Parietal lobe (tissue), 2 donors: Measurements from ENCODE around the genes DOHH and ZFR2.

- RAMPAGE, long total RNA = no peak
Measured at GRCh38 chr19:3384777-3385637, 18.6 kb downstream of the NFIC start.

GRCh38 chr19:3402266-3402733 is 35.9 kb downstream of the NFIC start:
- RAMPAGE, long total RNA = no peak

DNA sequence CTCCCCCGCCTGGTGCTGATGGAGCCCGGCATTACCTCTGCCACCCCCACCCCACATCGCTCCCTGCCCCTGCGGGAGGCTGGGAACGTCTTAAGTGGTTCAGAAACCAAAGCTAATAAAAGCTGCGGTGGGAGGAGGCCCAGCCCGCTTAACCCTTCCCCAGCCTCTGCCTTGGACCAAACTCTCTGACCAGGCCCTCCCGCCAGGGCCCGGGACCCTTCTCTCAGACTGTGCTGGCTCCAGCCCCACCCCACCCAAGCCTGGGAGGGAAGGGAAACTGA is 22.1 kb downstream of the SMIM24 start:
- RAMPAGE, long total RNA = no peak

DNA sequence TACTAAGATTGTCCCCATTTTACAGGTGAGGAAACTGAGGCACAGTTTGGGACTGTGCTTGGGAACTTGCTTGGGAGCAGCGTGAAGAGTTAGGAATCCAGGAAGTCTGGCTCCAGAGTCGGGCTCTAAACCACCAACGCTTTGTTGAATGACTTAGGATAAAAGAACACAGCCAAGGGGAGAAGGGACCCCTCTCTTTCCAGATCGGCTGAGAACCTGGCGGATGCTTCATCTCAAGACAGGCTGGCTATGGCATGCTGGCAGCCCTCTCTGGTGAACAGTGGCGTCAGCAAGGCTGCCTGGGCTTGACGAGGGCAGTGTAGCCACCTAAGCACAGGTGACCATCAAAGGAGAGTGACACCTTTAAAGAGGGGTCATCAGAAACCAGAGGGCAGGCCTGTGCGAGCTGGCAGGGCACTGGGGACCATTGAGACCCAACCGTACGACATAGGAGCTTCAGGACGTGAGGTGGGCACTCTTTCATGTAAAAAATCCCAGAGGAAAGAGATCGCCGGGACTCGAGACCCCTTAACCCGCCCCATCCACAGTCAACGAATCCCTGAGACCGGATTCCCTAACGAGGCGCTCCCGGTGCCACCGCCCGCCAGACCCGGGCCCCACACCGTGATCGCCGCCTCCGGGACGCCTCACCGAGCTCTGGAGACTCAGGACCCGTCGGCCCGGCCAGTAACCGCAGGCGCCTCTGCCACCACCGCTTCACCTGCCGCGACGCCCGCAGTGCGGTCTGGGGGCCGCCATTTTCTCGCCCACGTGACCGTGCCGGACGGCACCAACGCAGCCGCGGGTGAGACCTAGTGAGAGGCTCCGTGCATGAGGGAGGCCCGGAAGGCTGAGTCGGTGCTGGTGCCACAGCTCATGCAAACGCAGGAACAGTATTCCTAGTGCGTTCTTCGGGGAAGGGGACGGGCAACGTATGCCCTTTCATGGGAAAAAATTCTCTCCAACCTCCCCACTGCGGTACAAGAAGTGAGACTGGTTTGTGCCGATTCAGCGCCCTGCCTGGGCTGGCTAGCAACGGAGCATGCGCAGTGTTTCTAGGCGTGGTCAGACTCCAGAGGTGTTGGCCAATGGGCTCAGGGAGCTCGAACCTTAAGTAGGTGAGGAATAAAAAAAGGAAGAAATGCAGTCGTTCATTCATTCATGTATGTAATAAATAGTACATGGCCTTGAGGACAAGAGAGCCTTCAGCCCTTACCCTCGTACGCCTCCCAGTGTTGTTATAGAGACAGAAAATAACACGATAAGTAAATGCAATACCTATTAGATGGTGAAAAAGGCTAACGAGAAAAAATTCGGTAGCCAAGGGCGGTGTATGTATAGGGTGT is at the start of gene DOHH:
DOHH (minus strand) TSS at position 765 of the 1,346 bp plus-strand sequence.
- RAMPAGE, long total RNA = no peak

GRCh38 chr19:3507867-3508487 is 1.9 kb downstream of the FZR1 start:
- RAMPAGE, long total RNA = no peak

- RAMPAGE, long total RNA = no peak
Measured at GRCh38 chr19:3512247-3512891, 6.3 kb downstream of the FZR1 start.

GRCh38 chr19:3527884-3528855 is 10.8 kb upstream of the TEKTIP1 start:
- RAMPAGE, long total RNA = no peak

DNA sequence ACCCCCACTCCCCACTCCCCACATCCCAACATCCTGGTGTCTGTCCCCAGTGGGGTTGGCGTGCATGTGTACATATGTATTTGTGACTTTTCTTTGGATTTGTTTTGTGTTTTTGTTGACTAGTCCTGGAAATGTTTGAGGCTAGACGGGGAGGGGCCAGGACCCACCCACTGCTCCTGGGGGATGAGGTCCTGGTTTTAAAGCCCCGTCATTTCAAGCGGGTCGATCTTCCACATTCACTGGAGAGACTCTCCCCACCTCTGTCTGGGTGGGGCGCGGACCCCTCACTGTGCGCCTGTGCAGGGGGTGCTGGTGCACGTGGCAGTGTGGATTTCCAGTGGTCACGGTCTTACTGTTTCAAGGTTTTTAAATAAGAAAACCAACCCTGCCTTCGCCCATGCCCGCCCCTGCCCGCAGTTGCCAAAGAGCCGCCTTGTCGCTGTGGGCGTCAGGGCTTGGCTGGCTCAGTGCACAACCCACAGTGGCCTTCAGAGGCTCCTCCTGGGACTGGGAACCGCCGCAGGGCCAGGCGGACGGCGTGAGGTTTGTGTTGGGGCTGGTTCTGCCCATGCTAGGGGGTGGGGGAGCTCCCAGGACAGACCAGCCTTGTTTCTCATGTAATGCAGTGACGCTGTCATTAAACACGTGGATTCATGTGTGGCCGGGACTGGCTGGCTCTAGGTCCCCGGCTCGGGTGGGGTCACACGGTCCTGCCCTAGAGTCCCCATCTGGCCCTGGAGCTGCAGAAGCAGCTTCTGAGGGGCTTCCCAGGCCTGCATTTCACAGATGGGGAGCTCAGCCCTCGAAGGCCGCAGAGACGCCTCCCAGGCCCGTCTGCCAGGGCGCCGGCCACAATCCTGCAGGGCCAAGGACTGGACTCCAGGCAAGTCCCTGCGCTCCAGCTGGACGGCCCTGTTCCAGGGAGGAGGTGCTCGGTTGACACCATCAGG is 2.6 kb upstream of the TEKTIP1 start:
- RAMPAGE, long total RNA = no peak

- RAMPAGE, long total RNA = no peak
Measured at GRCh38 chr19:3556711-3557388, 536 bp downstream of the MFSD12 start.

DNA sequence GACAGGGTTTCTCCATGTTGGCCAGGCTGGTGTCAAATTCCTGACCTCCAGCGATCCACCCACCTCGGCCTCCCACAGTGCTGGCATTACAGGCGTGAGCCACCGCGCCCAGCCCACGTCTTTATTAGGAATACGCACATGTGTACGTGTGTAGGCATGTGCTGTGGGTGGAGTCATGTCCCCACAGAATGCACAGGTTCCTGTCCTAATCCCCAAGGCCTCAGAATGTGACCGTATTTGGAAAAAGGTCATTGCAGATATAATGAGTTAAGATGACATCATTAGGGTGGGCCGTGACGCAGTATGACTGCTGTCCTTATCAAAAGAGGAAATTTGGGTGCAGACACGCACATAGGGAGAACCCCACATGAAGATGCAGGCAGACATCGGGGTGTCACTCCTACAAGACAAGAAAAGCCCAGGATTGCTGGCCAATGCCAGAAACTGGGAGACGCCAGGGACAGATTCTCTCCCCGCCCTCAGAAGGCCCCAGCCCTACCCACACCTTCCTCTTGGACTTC is 4.0 kb upstream of the HMG20B start:
- RAMPAGE, long total RNA = no peak

DNA sequence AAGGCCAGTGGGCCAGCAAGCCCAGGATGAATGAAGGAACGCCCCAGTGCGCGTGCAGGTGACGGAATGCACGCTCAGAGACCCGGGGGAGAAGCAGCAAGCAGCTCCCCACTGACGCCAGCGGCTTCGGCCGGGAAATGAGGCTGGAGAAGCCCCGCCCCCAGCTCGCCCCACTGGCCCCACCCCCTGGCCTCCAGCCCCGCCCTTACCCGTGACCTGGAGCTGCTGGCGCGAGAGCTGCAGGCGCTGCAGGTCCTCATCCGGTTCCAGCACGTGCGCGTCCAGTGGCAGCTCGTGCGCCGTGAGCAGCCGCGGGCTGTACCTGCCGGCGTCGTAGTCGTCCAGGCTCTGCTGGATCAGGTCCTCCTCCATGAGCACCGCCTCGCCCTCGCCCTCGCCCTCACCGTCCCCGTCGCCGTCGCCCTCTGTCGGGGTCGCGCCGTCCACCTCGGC is 6.2 kb upstream of the TBXA2R start:
- RAMPAGE, long total RNA = no peak

DNA sequence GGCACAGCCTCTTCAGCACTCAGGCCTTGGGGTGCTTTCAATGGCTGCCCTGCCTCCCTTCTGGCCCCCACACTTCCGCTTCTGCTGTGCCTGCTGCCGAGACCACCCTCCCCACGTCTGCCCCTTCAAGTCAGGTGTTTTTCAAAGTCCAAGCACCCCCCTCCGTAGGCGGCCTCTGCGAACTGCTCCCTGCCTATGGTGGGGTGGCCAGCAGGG is 9.6 kb upstream of the CACTIN start:
- RAMPAGE, long total RNA = no peak

- RAMPAGE, long total RNA = no peak
Measured at GRCh38 chr19:3657929-3658315, 31.3 kb upstream of the CACTIN start.

GRCh38 chr19:3687529-3688241 is 12.6 kb downstream of the PIP5K1C start:
- RAMPAGE, long total RNA = no peak

DNA sequence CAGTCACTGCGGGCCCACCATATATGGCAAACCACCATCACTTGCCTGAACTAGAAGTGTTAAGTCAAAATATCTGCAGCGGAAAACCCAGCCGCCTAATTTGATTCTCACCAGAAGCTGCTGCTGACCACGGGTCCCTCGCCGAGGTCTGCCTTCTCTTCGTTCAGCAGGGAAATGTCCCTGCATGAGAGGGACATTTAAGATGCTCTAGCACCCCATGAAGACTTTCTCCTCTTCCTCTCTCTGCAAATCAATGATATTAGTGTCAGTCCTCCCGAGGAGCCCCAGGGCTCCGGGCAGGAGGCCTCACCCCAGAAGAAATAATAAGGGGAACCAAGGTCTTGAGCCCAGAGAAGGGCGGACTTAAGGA is 3.0 kb upstream of the MATK start:
- RAMPAGE, long total RNA = no peak

- RAMPAGE, long total RNA = no peak
Measured at GRCh38 chr19:3868259-3869490, at the start of gene ZFR2. Gene ZFR2, minus strand, starts transcription at chr19:3869038.

GRCh38 chr19:3949583-3950827 is 17.1 kb downstream of the NMRK2 start:
- RAMPAGE, long total RNA = no peak

- RAMPAGE, long total RNA = no peak
Measured at GRCh38 chr19:4020408-4020778, 12.9 kb downstream of the PIAS4 start.

DNA sequence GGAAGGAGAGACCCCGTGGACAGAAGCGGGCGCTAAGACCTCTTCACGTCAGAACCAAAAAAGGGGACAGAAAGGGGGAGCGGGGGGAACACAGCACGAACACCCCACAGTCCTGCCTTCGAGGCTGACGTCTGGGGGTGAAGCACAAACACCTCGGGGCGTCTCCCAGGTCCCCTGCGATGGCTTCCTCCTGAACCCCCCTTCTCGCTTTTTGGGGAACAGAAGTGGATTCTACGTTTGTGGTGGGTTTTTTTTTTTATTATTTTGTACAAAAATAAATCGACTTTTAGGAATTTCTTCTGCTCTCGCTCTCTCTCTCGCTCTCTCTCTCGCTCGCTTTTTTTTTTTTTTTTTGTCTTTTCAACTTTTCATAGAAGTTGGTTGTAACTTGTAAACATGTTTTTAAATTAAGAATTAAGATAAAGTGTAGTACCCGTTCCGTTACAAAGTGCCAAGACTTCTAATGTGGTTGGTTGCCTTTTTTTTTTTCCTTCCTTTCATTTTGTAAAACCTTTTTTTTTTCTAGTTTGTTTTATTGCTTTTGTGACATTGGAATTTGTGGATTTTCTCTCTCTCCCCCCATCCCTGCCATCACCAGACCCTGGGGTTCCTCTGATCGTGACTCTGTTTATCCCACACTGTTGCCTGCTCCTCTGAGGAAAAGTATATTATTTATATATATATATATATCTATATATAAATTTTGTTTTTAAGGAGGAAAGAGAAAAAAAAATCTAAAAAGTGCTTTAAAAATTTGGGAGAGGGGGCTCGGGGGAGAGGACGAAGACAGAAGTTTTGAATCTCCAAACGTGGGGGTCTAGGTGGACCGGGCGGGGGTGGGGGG is 20.4 kb downstream of the ZBTB7A start:
- RAMPAGE, long total RNA = no peak

GRCh38 chr19:4062624-4063564 is 3.8 kb downstream of the ZBTB7A start:
- RAMPAGE, long total RNA = no peak